Measurements from ENCODE around the gene DMKN.

DNA sequence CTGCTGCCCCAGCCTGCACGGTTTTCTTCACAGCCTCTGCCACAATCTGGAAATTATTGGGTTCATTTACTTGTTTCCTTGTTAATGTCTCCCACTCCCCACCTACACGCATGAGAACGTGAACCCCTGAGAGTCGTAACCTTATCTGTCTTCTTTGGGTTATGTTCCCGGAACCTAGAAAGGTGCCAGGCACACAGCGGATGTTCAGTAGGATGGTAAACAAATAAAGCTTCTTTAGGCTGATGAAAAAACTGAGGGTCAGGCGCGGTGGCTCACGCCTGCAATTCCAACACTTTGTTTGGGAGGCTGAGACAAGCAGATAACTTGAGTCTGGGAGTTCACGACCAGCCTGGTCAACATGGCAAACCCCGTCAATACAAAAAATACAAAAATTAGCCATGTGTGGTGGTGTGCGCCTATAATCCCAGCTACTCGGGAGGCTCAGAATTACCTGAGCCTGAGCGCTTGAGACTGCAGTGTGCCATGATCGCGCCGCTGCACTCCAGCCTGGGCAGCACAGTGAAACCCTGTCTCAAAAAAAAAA lies 6.0 kb downstream of the HPN start:
- PRO-cap, result no peak
- RAMPAGE, long total RNA, result no peak

DNA sequence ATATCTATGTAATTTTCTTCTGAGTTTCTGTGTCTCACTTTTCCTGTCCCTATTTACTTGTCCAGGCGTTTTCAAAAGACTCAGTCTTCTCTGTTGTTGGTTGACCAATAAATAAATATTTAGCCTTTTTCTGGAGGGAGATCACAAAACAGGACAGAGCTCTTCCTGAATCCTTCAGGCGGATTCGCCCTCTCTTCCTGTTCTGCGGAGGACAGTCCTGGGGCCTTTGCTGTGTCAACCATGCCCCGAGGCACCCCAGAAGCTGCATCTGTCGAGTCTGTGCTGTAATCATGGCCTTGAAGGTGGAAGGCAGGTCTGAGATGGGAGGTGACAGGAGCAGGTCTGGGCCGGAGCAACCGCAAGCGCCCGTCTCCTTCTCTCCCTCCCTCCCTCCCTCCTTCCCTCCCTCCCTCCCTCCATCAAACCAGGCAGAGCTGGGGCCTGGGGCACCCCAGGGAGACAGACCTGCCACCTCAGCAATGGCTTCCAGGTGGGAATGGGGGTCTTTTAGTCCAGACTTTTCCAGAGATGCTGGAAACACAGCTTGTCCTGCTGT lies 4.7 kb upstream of the FXYD3 start:
- PRO-cap, result no peak
- RAMPAGE, long total RNA, result no peak

DNA sequence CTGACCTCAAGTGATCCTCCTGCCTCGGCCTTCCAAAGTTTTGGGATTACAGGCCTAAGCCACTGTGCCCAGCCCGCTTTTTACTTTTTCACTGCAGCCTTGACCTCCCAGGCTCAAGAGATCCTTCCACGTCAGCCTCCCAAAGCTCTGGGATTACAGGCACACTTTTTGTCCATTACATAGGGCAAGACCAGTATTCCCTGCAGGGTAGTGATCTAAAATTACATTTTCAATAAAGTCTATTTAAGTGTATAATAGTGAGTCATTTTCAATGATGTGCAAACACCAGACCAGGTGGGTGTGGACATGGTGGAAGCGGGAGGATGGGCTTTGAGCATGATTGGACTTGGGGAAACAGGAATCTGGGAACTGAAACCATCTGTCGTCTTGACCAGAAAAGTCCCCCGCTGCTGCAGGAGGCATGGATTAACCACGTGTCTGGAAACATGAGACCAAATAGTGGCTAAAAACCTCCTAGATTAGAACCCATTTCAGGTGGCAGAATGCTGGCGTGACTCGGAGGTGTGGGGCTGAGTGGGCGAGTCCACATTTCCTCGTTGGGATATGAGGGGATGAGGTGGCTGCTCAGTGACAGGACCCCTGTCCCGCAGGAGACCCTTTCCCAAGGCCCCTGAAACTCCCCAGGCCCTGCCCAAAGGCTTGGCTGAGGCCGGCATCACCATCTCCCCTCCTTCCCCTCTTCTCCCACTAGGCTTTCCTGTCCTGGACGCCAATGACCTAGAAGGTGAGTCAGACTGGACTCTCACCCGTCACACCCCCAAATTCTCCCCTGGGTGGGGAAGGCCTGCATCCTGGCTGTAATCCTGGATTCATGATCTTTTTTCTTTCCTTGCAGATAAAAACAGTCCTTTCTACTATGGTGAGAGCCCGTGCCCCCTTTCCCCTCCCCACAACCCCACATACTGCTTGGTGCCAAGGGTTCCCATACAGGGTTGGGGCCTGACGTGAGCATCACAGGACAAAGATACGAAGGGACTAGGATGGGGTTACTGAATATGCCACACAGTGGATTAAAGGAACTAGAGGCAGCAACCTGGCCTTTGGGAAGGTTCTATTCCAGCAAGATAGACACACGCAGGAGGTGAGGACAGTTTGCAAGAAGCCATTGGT lies 5.1 kb downstream of the FXYD3 start:
- PRO-cap, result no peak
- RAMPAGE, long total RNA, result no peak

- PRO-cap, result no peak
- RAMPAGE, long total RNA, result no peak
Observed at GRCh38 chr19:35131148-35131550, 3.7 kb downstream of the LGI4 start.

DNA sequence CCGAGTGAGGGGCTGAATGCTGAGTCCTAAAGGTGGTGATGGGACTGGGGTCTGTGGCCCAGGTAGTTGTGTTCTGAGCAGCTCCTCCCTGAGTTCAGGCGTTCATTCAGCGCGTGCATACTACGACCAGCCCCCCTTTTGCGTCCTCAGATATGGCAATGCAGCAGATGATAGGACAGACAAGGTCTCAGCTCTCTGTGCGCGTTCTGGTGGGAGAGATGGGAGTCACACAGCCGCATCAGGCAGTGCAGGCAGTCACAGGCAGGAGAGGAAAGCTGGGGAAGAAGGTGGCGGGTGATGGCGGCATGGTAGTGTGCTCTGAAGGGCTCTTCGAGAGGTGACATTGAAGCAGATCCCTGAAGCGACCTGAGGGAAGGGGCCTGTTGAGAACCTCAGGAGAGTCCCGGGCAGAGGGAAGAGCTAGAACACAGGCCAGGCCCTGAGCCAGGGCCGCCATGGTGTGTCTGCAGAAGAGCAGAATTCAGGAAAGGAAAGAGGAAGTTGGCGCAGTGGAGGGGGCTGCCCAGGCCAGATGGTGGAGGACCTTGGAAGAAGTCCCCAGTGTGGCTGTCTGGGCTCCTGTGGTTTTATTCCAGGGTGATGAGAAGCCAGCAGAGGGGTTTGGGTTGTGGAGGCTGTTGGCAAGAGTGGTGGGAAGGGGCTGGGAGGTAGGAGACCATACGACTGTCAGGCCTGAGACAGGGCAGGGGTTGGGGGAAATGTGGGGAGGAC lies 3.4 kb downstream of the USF2 start:
- PRO-cap, result no peak
- RAMPAGE, long total RNA, result no peak

- PRO-cap, result no peak
- RAMPAGE, long total RNA, result no peak
Observed at GRCh38 chr19:35277457-35278119, 4.7 kb upstream of the HAMP start.

DNA sequence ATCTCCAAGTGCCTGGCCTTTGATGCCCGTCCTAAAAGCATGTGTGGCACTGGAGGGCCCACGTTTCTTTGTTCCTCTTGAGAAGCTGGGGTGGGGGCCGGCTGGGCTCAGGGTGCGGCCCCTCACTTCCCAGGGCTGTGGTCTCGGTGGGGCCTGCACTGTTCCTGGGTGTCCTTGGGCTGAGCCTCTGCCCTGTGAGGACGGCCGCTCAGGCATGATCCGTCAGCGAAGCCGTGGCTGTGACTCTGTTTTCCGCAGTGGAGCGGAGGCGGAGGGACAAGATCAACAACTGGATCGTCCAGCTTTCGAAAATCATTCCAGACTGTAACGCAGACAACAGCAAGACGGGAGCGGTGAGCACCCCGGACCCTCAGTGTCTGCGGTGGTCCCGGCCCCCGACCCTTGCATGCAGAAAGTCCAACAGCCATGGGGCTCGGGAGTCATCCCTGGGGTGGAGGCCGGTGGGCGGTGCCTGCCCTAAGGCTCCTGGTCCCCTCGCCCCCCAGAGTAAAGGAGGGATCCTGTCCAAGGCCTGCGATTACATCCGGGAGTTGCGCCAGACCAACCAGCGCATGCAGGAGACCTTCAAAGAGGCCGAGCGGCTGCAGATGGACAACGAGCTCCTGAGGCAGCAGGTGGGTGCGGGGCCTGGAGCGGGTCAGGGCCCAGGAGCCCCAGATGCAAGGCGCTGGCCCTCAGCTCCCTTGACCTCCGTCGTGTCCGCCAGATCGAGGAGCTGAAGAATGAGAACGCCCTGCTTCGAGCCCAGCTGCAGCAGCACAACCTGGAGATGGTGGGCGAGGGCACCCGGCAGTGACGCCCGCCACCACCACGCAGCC lies 3.7 kb upstream of the HAMP start:
- PRO-cap, result no peak
- RAMPAGE, long total RNA, result no peak

DNA sequence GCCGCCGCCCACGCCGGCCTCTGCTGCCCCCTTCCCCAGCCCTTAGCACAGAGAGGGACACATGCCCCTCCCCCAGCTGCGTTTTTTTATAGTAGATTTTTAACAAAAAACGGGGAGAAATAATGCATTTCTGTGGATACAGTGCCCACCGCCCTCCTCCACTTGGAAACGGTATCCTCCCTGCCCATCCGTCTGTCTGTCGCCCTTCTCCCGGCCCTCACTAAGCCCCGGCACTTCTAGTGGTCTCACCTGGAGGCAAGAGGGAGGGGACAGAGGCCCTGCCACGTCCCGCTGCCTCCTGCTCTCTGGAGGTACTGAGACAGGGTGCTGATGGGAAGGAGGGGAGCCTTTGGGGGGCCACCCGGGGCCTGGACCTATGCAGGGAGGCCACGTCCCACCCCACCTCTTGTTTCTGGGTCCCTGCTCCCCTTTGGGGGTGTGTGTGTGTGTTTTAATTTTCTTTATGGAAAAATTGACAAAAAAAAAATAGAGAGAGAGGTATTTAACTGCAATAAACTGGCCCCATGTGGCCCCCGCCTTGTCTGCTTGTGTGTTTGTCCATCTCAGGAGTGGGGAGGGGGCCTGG lies 3.0 kb upstream of the HAMP start:
- PRO-cap, result no peak
- RAMPAGE, long total RNA, result no peak

- PRO-cap, result no peak
- RAMPAGE, long total RNA, result no peak
Observed at GRCh38 chr19:35284688-35285275, 2.5 kb downstream of the HAMP start.

DNA sequence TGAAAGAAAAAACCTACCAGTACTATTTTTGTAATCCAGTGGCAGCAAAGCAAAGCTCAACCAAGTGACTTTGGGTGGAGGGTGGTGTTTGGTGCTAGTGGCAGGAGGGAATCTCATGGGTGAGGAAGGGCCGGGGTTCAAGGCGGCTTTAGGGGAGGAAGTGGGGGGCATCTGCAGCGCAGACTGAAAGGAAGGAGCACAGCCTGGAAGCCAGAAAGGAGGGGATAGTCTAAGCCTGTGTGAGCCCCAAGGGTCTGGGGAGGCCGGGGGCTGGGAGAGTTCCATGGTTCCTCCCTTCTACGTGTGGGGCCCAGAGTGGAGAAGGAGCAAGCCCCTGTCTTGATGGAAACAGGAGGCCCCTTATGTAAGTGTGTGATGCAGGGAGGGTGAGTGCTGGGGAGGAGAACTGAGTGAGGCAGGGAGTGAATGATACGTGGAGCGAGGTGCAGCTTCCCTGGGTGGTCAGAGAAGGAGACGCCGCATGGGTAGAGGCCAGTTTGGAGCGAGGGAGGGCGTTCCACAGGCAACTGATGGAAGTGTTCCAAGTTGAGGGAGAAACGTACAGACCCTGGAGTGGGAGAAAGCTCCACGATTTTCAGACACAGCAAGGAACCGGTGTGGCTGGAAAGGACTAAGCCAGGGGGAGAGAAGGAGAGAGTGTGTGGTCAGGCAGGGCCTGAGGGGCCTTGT lies 15.9 kb downstream of the MAG start:
- PRO-cap, result no peak
- RAMPAGE, long total RNA, result no peak

DNA sequence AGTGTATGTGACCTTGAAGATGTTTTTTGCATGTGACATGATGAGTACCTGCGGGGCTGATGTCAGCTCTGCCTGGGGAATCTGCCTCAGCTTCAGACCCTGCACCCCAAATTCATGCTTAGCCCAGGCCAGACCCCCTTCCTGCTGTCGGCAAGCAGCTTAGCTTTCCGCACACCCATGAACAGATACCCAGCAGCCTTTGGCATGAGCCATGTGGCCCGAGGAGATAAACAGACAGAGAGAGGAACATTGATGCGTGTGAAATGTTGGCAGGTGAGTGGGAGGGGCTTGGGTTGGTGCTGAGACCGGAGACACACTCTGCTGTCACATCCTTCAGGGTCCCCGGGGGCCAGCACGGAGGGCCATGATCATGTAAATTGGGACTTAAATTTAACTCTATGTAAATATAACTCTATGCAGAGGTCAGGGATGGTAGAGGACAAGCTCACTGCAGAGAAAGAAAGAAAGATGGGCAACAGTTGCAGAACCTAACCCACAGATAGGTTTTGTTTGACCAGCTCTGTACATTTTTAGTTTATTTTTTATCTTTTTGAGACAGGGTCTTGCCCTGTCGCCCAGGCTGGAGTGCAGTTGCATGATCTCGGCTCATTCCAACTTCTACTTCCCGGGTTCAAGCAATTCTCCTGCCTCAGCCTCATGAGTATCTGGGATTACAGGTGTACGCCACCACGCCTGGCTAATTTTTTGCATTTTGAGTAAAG lies 1.6 kb downstream of the CD22 start:
- PRO-cap, result bidirectional peak, plus-strand start at position 448 of the sequence, minus-strand start at position 201 of the sequence
- RAMPAGE, long total RNA, result no peak

DNA sequence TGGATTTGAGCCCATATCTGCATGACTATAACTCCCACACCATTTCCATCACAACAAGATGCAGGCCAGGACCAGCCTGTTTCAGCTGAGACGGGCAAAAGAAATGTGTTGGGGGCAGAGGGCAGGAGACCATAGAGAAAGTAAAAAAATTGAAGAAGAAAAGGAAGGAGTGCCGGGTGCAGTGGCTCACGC lies 690 bp upstream of the FFAR2 start:
- PRO-cap, result no peak
- RAMPAGE, long total RNA, result no peak

- PRO-cap, result no peak
- RAMPAGE, long total RNA, result no peak
Observed at GRCh38 chr19:35451210-35451677, 3.2 kb downstream of the FFAR2 start.

- PRO-cap, result no peak
- RAMPAGE, long total RNA, result no peak
Observed at GRCh38 chr19:35513229-35513952, at the start of gene DMKN. DMKN (minus strand) TSS chr19:35513649.

DNA sequence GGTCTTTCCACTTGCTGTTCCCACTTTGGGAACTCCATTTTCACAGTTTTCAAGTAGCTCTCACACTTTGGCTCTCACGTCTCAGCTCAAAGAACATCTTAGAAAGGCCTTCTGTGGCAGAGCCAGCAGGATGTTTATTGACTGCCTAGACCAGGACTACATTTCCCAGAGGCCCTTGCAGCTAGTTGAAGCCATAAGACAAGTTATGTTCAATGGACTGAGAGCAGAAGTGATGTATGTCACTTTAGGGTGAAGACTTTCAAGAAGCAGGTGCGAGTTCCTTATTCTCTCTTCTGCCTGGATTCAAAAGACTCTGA lies 4.3 kb upstream of the HAUS5 start:
- PRO-cap, result unidirectional peak, plus-strand start at position 242 of the sequence
- RAMPAGE, long total RNA, result no peak

GRCh38 chr19:35718167-35719184 lies 673 bp downstream of the KMT2B start:
- PRO-cap, result bidirectional peak, plus-strand start at chr19:35718587, minus-strand start at chr19:35718551
- RAMPAGE, long total RNA, result no peak

- PRO-cap, result no peak
- RAMPAGE, long total RNA, result no peak
Observed at GRCh38 chr19:35722413-35723341, 4.9 kb downstream of the KMT2B start.

DNA sequence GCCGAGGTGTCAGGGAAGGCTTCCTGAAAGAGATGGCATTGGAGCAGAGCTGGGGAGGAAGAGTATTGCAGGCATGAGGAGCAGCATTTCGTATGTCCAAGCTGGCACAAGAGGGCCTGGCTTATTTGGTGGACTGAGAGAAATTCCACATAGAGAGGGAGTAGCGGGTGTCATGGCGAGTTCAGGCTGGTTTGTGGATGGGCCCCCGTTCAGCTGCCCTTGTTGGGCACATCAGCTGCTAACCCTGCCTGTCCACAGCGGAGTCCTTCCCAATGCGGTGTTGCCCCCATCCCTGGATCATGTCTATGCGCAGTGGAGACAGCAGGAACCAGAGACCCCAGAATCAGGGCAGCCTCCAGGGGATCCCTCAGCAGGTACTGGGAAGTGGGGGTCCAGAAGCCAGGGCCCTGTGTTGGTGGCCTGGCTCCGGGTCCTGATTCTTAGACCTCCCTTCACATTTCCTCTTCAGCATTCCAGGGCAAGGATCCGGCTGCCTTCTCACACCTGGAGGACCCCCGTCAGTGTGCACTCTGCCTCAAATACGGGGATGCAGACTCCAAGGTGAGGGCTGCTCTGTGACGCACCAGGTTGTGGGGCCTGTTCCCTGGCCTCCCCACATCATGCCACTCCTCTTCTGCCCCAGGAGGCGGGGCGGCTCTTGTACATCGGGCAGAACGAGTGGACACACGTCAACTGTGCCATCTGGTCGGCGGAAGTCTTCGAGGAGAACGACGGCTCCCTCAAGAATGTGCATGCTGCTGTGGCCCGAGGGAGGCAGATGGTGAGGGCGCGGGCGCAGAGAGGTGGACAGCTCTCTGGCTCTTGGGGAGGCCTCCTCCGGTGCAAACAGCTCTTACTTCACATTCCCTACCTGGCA lies 11.0 kb downstream of the KMT2B start:
- PRO-cap, result no peak
- RAMPAGE, long total RNA, result no peak

GRCh38 chr19:35740250-35741436 lies 1.6 kb downstream of the IGFLR1 start:
- PRO-cap, result bidirectional peak, plus-strand start at chr19:35740808, minus-strand start at chr19:35740569; bidirectional peak, plus-strand start at chr19:35741103, minus-strand start at chr19:35741110
- RAMPAGE, long total RNA, result no peak

GRCh38 chr19:35768291-35769027 lies 6.9 kb upstream of the ARHGAP33 start:
- PRO-cap, result no peak
- RAMPAGE, long total RNA, result no peak

All from OCI-LY7 (cell line).